Measurements from ENCODE around the genes GALNT7 and HMGB2.

GRCh38 chr4:171298848-171299300 is 514.3 kb upstream of the GALNTL6 start:
- PRO-cap: no peak
- RAMPAGE, long total RNA, 4 experiments: no peak in any of the 4 experiments

DNA sequence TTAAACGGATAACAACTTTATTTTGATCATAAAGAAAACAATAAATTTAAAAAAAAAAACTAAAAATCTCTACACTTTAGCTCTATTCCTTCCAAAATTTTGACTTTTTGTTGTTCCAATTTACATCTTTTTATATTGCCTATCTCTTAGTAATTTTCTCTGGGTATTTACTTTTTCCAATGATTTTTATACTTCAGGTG is 463.3 kb upstream of the GALNT7 start:
- PRO-cap: unidirectional peak, minus-strand start at position 96 of the sequence
- RAMPAGE, long total RNA, 4 experiments: no peak in any of the 4 experiments

DNA sequence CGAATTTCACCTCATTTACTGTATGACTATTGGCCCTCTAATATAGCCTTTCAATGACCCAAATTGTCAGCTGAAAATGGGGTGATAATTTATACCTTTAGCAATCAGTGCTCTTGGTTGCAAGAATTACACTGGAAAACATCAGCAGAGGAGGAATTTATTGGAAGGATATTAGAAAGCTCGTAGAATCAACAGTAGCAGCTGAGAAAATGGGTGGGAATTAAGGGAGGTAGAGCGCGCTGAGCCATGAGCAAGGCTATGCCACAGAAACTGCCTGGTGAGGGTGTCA is 110.3 kb upstream of the GALNT7 start:
- PRO-cap: unidirectional peak, plus-strand start at position 232 of the sequence
- RAMPAGE, long total RNA, 4 experiments: no peak in any of the 4 experiments

GRCh38 chr4:173167700-173168395 is 763 bp upstream of the GALNT7 start:
- PRO-cap: bidirectional peak, plus-strand start at chr4:173168270, minus-strand start at chr4:173168067
- RAMPAGE, long total RNA, 4 experiments: start-site peak on the plus strand in 2 of 4 experiments, at chr4:173168185-173168270 at its widest, 39 to 97 reads per replicate; start-site peak on the minus strand in 2 of 4 experiments, at chr4:173167969-173168169 at its widest, 6 to 10 reads per replicate

DNA sequence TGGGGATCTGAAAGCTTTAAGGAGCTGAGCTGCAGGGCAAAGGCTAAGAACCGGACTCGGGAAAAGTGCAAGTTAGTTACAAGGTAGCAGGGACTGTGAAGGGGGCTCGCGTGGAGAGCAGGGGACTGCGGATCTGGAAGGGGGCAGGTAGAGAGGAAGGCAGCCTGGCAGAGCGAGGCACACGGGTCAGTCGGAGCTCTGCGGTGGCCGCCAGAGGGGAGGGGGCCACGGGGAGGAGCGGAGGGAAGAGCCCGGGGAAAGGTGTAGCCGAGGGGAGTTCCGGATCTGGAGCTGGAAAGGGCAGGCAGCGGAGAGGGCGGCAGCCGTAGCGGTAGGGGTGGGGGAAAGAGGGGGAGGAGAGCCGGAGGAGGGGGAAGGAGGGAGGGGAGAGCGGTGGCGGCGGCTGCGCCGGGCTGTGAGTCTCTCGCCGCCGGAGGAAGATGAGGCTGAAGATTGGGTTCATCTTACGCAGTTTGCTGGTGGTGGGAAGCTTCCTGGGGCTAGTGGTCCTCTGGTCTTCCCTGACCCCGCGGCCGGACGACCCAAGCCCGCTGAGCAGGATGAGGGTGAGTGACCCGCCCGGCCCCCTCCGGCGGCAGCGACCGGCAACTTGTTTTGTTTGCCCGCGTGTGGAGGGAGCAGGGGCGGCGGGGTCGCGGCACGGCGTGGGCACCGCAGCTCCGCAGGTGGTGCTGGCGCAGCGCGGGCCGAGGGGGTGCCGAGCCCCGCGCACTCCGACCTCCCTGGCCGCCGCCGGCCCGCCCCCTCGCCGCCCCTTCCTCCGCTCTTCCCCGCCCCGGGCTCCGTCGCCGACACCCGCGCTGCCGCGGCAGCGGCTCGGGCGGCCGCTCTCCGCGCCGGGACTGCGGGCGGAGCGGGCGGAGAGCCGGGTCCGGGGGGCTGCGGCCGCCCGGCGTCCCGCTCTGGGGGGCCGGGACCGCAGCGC is at the start of gene GALNT7:
Gene GALNT7 (plus strand): TSS at position 416 of the 946 bp plus-strand sequence.
- PRO-cap: bidirectional peak, plus-strand start at position 90 of the sequence, minus-strand start at position 51 of the sequence; bidirectional peak, plus-strand start at position 375 of the sequence, minus-strand start at position 287 of the sequence; bidirectional peak, plus-strand start at position 832 of the sequence, minus-strand start at position 768 of the sequence
- RAMPAGE, long total RNA, 4 experiments: start-site peak on the plus strand in 4 of 4 experiments, centred at positions 375 to 408 of the sequence, 40 to 738 reads per replicate; start-site peak on the minus strand in 2 of 4 experiments, centred at positions 712 to 715 of the sequence, 23 to 29 reads per replicate

DNA sequence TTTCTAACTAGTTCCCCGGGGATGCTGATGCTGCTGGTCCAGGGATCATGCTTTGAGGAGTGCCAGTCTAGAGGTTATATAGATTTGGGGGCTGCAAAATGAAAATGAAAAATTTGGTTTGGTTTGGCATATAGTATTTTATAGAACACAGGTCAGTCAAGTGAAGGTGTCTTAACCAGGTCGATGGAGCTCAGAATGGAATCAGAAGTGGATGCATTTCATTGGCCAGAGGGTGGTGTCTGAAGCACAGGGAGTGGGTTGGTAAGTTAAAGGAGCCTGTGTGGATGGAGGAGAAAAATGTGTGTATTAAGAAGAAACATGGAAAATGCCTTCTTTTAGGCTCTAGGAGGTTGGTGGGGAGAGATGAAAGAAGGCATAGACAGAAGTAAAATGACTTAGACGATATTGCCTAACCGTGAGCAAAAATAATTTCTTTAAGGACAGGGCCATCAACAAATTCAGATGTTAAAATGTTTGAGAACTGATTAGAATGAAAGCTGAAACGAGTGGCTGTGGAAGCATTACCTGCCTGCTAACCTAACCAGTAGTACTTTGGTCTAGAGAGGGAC is 8.7 kb downstream of the GALNT7 start:
- PRO-cap: no peak
- RAMPAGE, long total RNA, 4 experiments: start-site peak on the plus strand in 1 of 4 experiments, centred at position 62 of the sequence, 40 reads per replicate

- PRO-cap: no peak
- RAMPAGE, long total RNA, 4 experiments: no peak in any of the 4 experiments
These were observed 15.5 kb downstream of the HMGB2 start for GRCh38 chr4:173318753-173318952.

DNA sequence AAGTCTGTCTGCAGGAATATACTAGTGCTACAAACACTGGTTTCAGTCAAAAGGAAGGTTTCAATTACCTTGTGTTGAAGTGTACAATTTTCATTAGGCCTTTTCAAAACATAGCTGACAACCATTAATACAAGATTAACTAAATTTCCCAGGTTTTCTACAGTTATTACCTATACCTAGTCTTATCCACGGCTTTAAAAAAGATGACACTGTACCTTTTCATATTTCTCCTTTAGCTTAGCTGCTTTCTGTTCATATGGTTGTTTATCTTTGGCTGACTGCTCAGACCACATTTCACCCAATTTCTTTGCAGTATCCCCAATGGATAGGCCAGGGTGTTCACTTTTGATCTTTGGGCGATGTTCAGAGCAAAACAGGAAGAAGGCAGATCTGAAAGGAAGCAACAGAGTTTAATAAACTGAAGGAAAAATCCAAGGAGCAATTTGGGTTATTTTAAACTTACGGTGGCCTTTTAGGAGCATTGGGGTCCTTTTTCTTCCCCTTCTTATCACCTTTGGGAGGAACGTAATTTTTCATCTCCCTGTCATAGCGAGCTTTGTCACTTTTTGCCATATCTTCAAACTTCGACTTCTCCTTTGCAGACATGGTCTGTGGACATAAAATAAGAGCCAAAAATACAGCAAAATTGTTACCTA is 1.4 kb downstream of the HMGB2 start:
- PRO-cap: no peak
- RAMPAGE, long total RNA, 4 experiments: start-site peak on the minus strand in 1 of 4 experiments, centred at position 274 of the sequence, 146 reads per replicate

DNA sequence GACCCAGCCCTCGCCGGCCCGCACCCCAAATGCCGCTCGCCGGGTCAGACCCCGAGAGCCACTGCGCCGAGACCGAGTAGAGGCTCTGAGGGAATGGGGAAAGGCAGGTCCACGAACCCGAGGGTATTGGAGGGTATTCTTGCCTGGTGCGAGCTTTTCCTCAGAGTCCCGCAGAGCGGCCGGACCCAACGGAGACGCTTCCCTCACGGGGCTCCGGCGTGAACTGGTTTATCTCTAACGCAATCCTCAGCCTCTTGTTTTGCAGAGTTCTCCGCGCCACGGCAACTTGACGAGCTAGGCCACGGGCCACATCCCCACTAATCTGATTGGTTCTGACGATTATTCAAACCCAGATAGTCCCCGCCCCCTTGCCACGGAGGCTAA is at the start of gene HMGB2:
Gene HMGB2 (minus strand): TSS at position 230 of the 384 bp plus-strand sequence.
- PRO-cap: unidirectional peak, minus-strand start at position 30 of the sequence; bidirectional peak, plus-strand start outside the sequence, minus-strand start at position 225 of the sequence
- RAMPAGE, long total RNA, 4 experiments: start-site peak on the minus strand in 4 of 4 experiments, centred at positions 231 to 257 of the sequence, 100 to 200 reads per replicate

DNA sequence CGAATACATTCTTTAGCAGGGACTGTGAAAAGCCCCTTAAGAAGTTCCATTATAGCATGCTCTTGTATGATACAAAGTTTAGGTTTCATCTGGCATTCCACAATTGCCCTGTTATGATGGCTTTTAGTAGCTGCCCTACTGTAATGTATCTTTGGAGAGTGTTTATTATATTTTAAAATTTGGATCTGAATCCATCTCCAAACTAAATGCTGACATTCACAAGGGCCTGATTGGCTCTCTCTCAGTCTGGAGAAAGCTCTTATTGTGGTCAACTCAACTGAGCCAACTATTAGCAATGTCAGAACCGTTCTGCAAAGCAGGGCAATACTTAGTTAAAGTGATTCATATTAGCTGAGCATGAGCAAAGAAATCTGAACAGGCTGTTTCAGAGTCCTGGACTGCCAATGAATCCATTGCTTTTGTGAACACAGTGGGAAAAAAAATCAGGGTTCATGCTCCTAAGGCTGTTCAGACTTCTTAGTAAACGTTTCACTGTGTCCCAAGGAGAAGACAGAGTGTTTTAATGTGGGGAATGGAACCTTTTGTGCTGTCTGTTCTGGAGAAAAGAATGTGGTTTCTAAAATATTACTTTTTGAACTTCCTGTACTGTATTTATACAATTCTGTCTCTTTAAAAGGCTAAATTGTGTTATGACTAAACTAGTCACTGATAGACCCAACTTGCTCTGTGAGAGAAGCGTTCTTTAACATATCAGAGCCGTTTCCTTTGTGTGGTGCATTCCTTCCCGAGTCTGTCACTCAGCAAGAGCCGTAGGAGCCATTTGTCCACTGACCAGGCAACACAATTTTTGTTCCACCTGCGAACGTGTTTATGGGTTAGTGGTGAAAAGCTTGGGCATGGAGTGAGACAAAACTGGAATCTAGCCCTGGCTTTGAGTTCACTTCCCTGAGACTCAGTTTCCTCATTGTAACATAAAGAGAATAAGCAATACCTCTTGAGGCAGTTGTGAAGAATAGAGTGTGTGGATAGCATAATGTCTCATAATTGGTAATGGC is 366.1 kb downstream of the FBXO8 start:
- PRO-cap: no peak
- RAMPAGE, long total RNA, 4 experiments: no peak in any of the 4 experiments

GRCh38 chr4:173989082-173989398 is 294.4 kb downstream of the FBXO8 start:
- PRO-cap: no peak
- RAMPAGE, long total RNA, 4 experiments: no peak in any of the 4 experiments

- PRO-cap: no peak
- RAMPAGE, long total RNA, 4 experiments: no peak in any of the 4 experiments
These were observed 292.7 kb downstream of the FBXO8 start for GRCh38 chr4:173990694-173991219.

DNA sequence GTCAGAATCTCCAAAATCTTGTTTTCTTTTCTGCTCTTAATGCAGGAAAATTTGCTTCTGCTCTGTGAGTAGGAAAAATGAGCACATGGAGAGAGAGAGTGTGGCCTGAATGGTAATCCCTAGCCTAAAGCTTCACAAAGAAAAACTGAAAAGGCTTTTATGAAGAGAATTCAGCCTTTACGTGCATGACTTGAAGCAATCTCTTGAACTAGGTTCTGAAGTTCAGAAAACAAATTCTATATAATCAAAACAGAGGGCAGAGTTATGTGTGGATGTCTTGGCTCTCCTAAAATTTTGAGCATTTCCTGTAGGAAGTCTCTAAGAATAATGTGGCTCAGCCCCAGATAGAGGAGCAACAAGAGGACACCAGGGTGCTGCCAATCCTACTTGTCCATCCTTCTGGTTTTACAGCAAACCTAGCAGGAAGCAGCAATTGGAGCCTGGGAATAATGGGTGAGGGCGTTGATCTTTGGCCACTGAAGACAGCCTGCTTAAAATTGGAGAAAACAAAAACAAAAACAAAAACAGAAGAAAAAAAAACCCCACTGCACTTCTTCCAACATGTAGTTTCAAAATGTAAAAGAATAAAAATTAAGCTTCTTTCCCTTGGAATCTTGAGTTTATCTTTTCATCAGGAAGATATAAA is 130.8 kb downstream of the FBXO8 start:
- PRO-cap: no peak
- RAMPAGE, long total RNA, 4 experiments: no peak in any of the 4 experiments

DNA sequence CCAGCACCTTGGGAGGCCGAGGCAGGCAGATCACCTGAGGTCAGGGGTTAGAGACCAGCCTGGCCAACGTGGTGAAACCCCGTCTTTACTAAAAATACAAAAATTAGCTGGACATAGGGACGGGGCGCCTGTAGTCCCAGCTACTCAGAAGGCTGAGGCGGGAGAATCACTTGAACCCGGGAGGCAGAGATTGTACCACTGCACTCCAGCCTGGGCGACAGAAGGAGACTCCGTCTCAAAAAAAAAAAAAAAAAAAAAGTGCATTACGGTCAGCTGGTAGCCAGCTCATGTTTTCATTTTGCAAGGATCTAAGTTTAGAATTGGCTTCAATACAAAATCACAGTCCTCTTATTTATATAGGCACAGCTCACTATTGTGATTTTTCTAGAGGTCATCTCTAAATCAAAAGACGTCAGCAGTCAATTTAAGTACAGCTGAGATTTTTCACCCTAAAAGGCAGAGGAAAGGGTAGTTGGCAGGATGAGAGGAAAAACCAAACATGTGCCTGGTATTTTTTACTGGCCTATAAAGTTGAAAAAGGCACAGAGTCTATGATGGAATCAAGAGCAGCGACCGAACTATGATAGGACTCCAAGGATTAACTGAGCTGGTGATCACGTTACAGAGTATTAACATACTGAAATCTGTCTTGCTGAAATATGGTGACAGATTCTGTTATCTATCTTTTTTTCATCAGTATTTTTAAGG is 30.9 kb downstream of the ASB5 start:
- PRO-cap: no peak
- RAMPAGE, long total RNA, 4 experiments: no peak in any of the 4 experiments

- PRO-cap: no peak
- RAMPAGE, long total RNA, 4 experiments: no peak in any of the 4 experiments
These were observed 7.2 kb downstream of the SPCS3 start for GRCh38 chr4:176327081-176327295.

- PRO-cap: unidirectional peak, minus-strand start at chr4:180823469
- RAMPAGE, long total RNA, 4 experiments: no peak in any of the 4 experiments
These were observed 1420.0 kb upstream of the TENM3 start for GRCh38 chr4:180823300-180823520.

DNA sequence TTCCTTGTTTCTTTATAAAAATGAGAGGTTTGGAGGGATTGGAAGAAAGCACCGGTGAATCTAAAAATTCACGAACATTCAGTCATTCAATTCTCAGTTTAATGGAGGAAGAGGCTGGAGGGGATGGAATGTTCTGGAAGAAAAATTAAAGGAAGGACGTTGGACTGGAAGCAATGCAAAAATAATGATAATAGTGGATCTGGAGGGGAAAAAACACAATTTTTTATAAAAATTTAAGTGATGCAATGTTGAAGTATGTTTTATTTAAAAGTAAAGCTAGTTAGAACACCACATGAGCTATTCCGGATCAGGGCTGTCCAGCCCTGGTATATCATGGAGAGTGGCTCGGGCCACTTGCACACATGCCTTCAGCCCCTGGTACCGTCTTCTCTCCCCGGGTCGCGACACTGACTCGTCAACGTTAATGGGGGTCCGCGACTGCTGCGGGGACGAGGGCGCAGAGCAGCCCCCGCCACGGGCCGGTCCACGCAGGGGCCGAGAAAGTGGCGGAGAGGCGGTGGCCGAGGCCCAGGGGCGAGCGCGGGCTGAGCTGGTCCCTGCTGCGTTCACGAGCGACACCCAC is 204.6 kb downstream of the TENM3 start:
- PRO-cap: no peak
- RAMPAGE, long total RNA, 4 experiments: no peak in any of the 4 experiments

DNA sequence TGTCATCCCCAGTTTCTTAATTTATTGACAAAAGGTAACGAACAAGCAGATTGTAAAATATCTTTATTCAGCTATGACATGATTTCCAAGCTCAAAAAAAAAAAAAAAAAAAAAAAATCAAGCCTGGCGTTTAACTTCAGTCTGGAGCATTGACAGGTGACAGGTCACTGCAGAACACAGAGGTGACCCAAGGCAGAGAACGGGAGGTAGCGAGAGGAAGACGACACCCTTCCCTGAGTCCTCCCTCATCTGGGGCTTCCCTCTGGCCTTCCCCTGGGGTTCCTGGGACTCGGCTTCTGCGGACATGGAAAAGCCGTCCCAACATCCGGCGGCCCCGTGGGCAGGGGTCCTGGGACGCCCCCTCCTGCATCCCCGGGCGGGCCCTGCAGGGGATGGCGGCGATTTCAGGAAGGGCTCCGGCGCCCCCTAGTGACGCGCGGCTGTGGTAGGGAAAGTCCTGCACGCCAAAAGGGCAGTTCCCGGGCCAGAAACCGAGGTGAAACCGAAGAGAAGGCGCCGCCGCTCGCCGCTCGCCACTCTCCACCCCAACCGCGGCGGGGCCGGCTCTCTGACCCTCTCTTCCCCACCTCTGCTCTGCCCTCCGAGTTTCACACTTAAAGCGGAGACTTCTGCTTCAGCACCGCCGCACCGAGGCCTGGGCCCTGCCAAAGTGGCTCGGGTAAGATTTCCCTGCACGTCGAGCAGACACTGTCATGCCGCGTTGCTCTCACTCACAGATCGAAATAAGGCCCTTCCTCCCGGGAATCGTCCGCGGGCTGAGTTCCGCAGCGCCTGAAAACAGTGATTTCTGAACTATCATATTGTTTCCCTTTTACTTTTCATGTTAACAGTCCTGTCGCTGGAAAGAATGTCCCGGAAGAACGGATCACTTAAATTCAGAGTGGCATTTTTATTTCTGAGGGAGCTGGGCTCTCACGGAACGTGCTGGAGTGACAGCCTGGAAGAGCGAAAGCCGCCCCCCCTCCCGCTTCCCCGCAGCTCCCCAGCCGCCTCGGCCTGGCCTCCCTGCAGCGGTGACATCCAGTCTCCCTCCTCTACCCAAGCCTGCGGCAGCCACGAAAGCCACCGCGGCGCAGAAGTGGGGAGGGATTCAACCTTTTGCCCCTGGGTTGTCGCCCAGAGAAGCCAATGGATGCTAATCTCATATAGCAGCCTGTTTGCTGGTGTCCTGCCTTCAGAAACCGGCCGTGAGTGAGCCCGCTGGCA is 110.7 kb downstream of the DCTD start:
- PRO-cap: unidirectional peak, plus-strand start at position 487 of the sequence
- RAMPAGE, long total RNA, 4 experiments: no peak in any of the 4 experiments

DNA sequence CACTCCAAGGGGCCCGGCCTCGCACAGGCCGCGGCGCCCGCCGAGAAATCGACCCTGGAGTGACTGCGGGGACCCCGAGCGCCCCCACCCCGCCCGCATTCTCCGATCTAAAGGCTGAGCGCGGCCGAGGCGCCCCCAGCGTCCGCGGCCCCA is 260 bp downstream of the DCTD start:
- PRO-cap: no peak
- RAMPAGE, long total RNA, 4 experiments: no peak in any of the 4 experiments

DNA sequence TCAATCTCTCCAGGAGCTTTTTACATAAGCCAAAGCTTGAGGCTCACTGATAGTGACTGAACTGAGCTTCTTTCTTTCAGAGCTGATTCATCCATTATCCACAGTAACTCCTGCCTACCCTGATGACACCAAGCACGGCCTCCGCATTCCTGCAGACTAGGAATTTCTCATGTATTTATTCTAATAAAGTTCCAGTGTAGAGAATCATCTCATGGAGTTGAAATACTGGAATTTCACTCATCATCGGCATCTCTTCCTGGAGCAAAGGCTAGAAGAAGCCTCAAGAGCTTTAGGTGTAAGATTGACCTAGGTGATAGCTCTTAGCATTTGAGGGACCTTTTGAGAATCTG is 12.1 kb upstream of the DCTD start:
- PRO-cap: no peak
- RAMPAGE, long total RNA, 4 experiments: no peak in any of the 4 experiments